Mesenchymal stem cell of adipose (primary cell): ENCODE results near the genes KIAA2012 and ICA1L.

GRCh38 chr2:201234251-201234570, 26.1 kb upstream of the CASP8 start:
- CAGE, long polyA plus RNA = no peak

GRCh38 chr2:201451828-201452373, 361 bp downstream of the STRADB start:
- CAGE, long polyA plus RNA = no peak

DNA sequence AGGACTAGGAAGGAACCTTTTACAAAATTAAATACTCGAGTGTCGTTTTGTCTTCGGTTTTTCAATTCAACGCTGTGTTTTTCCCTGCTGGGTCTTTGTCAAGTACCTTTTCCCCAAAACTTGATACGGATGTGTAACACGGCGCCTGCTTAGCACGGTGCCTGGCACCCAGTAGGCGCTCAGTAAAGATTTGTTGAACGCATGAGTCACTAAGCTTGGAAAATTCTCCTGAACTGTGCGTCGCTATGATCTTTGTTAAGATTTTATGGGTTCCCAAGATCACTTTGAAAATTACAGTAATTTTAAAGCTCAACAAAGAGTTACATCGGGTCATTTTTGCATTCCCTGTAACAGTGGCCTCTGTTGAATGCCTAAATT, 823 bp downstream of the STRADB start:
- CAGE, long polyA plus RNA = no peak

DNA sequence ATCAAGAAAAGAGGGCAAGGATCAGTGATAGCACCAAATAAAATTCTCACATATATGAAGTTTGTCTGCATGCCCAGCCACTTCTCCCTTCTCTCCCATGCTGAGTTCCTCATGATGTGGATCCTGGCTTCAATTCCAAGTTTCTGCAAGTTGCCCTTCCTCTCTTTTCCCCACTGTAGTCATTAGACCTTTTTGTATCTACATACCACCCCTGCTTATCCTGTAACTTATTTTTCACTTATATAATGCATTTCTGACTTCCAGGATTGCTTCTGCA, 6.9 kb downstream of the STRADB start:
- CAGE, long polyA plus RNA = no peak

GRCh38 chr2:201723170-201723677, 24.8 kb upstream of the MPP4 start:
- CAGE, long polyA plus RNA = no peak

GRCh38 chr2:201757204-201757762, 23.4 kb downstream of the ALS2 start:
- CAGE, long polyA plus RNA = no peak

DNA sequence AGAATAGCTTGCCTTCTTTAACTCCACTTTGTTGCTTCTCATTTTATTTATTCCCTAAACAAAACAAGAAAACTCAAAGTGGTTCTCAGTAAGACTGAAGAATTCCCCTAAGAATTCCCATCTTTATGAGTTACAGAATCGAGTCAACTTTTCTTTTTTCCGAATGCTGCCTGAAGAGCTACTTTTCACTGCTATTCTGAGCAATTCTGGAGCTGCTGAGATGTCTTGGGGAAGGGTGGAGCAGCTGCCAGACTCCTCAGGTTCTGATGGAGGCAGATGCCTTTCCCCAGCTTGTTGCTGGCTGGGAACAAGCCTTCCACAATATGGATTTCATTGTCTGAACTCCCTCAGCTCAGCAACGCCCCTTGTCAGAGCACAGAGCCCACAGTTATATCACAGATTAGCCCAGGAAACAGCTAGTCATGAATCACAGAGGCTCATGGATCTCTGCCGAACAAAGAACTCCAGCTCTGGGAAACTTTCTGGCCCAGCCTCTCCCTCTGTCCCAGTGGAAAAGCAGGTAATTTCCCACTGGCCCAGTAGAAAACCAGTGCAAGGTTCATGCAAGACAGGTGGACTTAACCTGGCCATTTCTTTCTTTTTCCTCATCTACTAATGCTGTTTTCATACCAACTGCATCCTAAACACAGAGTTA, 8.9 kb upstream of the KIAA2012 start:
- CAGE, long polyA plus RNA = no peak

- CAGE, long polyA plus RNA = no peak
These were observed at the start of gene KIAA2012 for GRCh38 chr2:202073023-202073443. TSS of gene KIAA2012 (plus strand) at chr2:202073255.

DNA sequence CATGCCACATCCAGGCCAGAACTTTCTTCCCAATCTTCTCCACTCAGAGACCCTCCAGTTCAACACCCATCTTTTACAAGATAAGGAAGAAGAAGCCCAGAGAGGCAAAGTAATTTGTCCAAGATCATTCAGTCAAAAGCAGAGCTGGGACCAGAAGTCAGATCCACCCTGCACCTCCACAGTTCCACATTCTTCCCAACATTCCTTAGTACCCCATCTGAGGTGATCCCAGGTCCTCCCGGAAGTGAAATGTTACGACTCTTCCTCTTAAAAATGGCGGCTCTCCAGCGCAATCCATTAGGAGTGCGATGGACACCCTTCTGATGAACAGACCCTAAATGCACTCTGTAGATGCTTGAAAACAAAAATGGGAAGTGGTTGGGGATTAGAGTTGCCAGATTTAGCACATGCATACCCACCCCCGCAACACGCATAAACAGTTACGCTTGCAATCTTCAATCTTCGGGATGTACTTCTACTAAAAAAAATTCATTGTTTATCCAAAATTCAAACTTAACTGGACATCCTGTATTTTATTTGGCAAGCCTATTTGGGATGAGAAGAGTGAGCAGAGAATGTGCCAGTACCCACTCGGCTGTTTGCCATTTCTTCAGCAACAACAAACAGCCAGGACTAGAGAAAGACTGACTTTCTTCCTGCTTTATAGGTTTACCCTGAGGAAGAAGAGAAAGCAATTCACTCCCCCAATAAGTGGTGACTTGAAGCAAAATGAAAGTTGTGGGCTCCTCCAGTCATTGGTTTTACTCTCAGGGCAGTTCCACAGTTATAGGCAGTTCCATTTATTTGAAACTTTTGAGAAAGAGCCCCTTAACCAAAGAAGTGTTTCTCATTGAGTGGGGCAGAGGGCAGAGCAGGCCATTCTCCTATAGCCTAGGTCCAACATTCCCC, 18.4 kb downstream of the KIAA2012 start:
- CAGE, long polyA plus RNA = no peak

DNA sequence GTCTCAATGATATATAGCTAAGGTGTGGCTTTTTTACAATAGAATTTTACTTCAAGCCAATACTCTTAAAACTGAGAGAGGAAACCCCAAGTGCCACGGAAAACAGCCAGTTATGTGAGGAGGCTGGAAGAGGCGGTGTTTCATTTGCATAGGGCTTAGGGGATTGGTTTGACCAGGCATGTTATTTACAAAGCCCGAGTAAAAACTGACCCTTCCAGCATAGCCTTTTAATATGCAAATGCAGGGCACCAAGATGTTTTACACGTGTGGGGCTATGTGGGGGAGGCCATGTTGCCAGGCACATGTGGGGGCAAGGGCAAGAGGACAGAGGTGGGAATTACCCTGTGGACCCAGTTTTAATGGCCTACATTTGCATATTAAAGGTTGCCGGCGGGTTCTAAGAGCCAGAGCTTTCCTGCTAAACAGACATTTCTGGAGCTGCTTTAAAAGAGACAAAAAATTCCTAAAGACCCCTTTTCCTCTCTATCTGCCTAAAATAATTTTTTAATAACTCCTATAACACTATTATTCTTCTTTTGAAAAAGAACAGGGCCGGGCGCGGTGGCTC, 11.5 kb upstream of the SUMO1 start:
- CAGE, long polyA plus RNA = no peak

- CAGE, long polyA plus RNA = no peak
These were observed 12.4 kb downstream of the NOP58 start for GRCh38 chr2:202277862-202278454.

GRCh38 chr2:202295412-202296198, 30.0 kb downstream of the NOP58 start:
- CAGE, long polyA plus RNA = no peak

- CAGE, long polyA plus RNA = no peak
These were observed 34.5 kb downstream of the NOP58 start for GRCh38 chr2:202300003-202300481.

GRCh38 chr2:202312135-202312477, 46.5 kb downstream of the NOP58 start:
- CAGE, long polyA plus RNA = no peak

- CAGE, long polyA plus RNA = no peak
These were observed 892 bp upstream of the BMPR2 start for GRCh38 chr2:202374932-202375937.

DNA sequence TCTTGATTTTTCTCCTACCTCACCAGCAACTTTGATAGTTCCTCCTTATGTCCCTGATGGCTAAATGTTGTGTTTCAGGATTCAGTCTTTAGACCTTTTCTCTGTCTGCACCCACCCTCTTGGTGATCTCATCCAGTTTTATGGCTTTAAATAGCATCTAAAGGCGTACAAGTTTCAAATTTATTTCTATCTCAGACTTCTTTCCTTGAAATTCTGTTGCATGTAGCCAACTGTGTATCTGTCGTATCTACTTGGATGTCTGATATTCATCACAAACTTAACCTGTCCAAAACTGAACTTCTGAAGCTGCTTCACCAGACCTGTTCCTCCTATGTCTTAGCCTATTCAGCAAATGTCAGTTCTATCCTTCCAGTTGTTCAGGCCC, 9.9 kb downstream of the BMPR2 start:
- CAGE, long polyA plus RNA = no peak

GRCh38 chr2:202555925-202556687, 78.7 kb upstream of the FAM117B start:
- CAGE, long polyA plus RNA = no peak

- CAGE, long polyA plus RNA = no peak
These were observed at the start of gene ICA1L for GRCh38 chr2:202871191-202872383. TSS of gene ICA1L (minus strand) at chr2:202871766.

DNA sequence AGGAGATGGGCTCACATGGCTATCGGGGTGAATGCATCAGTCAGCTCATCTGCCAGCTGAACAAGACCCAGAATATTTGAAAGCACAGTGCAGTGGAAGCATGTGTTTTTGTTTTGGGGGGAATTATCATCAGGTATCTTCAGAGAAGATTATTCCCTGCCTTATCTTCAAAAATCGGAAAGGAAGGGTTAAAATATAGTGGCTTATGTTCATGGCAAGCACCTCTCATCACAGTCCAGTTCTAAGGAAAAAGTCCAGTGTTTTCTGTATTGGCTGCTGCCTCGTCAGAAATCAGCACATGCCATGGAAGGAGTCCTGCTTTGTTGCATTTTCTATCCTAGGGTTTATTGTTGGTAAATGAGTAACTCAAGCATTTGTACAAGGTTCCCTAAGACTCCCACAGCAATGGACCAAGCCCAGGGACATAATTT, 26.2 kb downstream of the NBEAL1 start:
- CAGE, long polyA plus RNA = no peak

- CAGE, long polyA plus RNA = no peak
These were observed 68.4 kb downstream of the NBEAL1 start for GRCh38 chr2:203082983-203083663.